ENCODE results near the genes C1QTNF8, BAIAP3 and TELO2.

DNA sequence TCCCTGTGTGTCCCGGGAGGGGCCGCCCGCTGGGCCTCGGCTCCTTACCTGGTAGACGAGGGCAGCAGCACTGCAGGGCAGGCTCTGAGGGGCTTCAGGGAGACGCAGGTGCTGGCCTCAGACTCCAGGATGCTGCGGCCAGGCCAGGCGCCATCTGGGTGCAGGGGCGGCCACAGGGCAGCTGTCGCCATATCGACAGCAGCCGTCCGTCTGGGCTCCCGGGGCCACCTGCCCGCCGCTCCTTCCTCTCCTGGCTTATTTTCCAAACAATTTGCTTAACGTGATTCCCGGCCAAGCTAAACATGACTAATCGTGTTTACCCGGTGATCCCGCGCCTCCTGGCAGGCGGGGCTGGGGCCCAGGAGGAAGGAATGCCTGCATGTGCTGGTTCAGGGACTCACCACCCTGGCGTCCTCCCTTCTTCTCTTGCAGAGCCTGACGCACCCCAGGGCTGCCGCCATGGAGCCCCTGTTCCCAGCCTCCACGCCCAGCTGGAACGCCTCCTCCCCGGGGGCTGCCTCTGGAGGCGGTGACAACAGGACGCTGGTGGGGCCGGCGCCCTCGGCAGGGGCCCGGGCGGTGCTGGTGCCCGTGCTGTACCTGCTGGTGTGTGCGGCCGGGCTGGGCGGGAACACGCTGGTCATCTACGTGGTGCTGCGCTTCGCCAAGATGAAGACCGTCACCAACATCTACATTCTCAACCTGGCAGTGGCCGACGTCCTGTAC, 6.0 kb downstream of the SSTR5 start:
- PRO-cap, result no peak

- PRO-cap, result no peak
These were observed 6.4 kb downstream of the C1QTNF8 start for GRCh38 chr16:1089473-1090161.

GRCh38 chr16:1096034-1096278, at the start of gene C1QTNF8:
Gene C1QTNF8, minus strand, starts transcription at chr16:1096244.
- PRO-cap, result no peak

DNA sequence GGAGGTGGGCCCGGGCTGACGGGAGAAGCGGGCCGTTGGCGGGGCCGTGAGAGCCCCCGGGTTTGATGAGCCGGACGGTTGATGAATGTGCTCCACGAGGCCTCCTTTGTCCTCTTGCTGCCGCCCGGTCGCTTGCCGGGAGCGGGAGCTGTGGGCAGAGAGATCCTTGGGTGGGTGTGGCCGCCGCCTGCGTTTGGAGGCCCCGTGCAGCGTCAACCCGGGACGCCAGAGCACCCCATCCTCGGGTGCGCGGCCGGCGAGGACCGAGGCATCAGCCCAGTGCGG, 7.7 kb downstream of the CACNA1H start:
- PRO-cap, result no peak

GRCh38 chr16:1212654-1213182, 12.3 kb downstream of the TPSG1 start:
- PRO-cap, result no peak

GRCh38 chr16:1258987-1259400, 3.1 kb downstream of the TPSD1 start:
- PRO-cap, result no peak

- PRO-cap, result bidirectional peak, plus-strand start at chr16:1332008, minus-strand start at chr16:1331831
These were observed 1.7 kb upstream of the BAIAP3 start for GRCh38 chr16:1331532-1332302.

DNA sequence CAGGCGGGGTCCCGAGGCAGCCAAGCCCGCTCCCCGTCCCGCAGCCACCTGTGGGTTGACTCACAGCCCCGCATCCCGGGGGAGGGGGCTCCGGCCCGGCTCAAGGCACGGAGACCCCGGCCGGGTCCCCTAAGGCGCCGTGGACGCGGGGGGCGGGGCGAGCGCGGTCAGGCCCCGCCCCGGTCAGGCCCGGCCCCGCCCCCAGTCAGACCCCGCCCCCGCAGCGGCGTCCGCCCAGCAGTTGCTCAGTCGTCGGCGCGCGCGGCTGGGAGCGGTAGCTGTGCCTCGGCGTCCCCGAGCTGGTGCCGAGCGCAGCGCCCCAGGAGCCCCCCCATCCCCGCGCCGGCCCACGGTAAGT, at the start of gene BAIAP3:
TSS of gene BAIAP3 (plus strand) at position 248 of the 358 bp plus-strand sequence.
- PRO-cap, result bidirectional peak, plus-strand start at position 248 of the sequence, minus-strand start at position 52 of the sequence

DNA sequence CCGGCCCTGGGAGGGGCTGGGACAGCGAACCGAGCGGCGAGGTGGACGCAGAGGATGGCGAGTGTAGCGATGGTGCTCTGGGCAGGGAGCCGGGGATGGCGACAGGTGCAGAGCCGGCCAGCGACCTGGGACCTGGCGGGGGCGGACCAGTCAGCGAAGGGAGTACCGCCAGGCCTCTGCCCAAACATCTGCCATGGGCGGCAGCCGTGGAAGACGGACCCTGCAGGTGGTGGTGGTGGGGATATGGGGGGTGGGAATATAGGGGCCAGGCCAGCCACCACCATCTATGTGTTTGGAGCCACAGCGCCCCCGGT, 18.5 kb downstream of the GNPTG start:
- PRO-cap, result no peak

GRCh38 chr16:1379512-1380124, 27.9 kb downstream of the GNPTG start:
- PRO-cap, result bidirectional peak, plus-strand start at chr16:1379846, minus-strand start at chr16:1379635; unidirectional peak, minus-strand start at chr16:1379959

GRCh38 chr16:1383372-1384251, 30.9 kb downstream of the UNKL start:
- PRO-cap, result no peak

DNA sequence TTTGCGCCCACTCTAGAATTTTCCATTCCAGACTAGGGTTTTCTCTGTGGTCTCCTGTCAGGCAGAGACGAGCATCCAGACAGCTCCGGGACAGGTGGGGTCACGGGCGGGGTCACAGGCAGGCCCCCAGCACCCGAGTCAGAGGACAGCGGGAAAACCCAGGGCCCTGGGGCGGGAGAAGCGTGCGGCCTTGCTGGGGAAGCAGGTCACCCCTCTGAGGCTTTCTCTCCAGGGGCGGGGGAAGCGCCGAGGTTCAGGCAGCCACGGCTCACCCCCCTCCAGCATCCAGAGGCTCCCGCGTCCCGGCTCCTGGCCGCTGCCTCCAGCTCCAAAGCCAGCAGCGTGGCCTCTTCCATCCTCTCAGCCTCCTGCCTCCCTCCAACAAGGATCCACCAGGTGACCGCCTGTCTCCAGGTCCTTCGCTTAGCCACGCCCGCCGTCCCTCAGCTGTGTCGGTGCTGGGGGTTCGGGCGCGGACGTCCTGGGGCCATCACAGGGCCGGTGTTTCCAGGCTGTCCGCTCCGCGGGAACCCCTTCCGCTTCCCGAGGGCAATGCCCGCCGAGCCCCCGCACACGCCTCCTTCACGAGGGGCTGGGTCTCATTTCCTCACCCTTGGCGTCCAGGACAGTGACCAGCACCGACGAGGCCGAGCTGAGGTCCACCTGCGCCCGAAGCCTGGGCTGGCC, 2.9 kb upstream of the PERCC1 start:
- PRO-cap, result no peak

DNA sequence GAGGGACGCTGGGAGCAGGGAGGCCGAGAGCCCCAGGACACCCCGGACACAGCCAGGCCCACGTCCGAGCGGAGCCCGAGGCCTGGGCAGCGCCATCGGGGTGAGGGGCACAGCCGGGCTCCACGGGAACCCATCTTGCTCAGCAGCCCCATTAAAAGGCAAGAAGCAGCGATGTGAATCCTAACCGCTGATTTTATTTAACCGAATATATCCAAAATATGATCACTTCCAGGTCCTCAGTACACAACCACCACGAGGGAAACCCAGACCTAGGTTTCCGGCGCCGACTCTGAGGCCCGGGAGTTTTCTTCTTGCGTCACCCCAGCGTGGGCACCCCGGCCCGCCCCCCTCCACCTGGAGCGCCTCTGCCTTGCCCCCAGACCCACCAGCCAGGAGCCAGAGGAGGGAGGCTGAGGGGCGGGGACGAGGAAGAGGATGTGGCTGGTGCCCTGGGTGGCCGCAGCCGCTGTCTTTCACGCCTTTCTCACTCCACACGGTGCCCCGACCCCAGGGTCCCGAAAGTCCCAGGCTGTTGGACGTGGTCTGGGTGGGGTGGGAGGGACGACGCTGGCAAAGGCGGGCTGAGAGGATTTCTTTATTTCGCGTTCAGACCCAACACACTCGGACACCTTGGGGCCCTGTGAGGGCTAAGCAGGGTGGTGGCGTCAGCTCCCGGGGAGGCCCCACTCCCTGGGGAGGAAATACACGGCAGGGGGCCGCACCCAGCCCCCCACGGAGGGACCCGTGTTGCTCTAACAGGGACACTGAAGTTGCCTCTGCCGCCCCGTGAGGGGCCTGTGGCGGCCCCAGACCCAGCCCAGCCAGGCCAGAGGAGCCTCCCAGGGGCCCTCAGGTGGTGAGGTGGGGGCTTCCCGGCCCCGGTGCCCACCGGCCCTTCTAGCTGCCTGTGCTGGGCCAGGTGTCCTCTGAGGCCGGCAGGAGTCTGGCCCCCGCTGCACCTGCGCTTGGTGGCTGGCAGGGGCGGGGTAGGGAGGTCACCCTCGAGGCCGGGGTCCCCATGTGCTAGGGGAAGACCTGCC, 725 bp upstream of the CCDC154 start:
- PRO-cap, result no peak

DNA sequence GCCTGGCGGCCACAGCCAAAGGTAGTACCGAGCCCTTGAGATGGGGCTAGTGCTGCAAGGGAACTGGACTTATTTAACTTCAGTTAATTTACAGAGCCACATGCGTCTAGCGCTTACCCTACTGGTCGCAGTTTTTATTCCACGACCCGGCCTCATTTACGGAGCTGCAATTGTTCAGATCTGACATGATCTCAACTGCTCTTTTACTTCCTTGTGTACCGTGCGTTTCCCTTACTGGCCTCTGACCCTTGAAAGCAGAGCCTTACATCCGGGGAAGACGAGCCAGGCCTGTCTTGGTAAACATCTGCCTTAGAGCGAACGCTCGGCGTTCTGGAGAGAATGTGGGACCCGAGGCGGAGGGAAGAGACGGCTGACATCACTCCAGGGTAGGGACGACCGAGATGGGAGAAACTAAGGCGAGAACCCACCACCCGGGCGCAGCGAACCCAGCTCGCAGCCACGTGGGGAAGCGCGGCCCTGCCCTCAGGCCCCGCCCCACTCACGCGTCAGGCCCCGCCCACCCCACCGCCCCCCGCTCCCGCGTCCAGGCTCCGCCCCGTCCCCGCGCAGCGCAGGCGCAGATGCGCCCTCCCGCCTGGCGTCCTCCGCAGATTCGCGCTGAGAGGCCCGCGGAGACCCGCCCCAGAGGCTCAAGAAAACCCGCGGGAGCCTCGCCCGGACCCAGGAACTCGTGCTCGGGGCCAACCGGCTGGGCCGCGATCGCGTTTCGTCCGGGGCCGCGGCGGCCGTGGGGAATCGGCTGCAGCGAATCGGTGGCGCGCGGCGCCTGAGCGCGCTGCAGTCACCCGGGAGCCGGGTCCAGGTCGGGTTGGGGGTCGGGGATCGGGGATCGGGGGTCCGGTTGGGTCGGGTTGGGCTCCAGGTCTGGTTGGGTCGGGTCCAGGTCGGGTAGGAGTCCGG, at the start of gene TELO2:
TSS of gene TELO2 (plus strand) at position 578 of the 921 bp plus-strand sequence.
- PRO-cap, result bidirectional peak, plus-strand start at position 684 of the sequence, minus-strand start at position 479 of the sequence; bidirectional peak, plus-strand start at position 805 of the sequence, minus-strand start at position 831 of the sequence

DNA sequence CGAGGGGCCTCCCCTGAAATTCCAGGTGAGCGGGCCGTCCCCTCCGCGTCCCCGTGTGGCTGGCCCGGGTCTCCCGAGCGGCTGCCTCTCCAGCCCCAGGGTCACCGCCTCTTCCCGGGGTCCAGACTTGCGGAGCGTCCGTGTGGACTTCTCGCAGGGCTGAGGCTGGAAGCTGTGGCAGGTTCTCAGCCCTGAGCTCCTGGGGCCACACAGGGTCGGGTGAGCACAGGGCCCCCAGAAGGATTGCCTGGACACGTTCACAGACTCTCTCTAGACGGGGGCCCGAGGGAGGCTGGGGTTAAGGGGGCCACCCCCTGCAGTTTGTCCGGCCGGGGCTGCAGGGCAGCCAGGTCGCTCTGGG, 7.5 kb downstream of the TELO2 start:
- PRO-cap, result no peak

GRCh38 chr16:1533853-1534959, 740 bp downstream of the TMEM204 start:
- PRO-cap, result no peak

DNA sequence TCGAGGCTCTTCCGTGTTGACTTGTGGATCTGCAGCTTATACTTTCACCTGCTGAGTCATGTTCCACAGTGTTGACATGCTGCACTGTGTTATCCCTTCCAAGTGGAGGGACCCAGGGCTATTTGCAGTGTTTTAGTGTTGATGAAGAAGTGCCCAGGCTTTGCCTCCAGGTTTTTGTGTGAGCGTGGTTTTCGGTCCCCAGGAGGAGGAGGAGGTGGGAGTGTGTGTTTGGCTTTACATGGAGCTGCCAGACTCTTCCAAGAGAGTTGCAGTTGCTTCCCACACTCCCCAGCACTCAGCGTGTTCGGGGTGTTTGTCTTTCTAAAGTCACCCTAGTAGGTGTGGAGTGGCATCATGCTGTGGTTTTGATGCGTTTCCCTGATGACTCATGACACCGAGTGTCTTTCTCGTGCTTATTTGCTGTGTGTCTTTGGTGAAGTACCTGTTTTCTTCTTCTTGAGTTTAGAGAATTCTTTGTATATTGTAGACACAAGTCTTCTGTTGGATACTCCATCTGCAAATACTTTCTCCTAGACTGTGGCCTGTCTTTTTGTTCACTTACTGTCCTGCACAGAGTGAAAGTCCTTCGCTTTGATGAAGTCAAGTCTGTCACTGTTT, 31.9 kb upstream of the JPT2 start:
- PRO-cap, result no peak

- PRO-cap, result no peak
These were observed 5.5 kb upstream of the MAPK8IP3 start for GRCh38 chr16:1700285-1701079.

GRCh38 chr16:1762199-1763390, 8.7 kb downstream of the NME3 start:
- PRO-cap, result no peak

DNA sequence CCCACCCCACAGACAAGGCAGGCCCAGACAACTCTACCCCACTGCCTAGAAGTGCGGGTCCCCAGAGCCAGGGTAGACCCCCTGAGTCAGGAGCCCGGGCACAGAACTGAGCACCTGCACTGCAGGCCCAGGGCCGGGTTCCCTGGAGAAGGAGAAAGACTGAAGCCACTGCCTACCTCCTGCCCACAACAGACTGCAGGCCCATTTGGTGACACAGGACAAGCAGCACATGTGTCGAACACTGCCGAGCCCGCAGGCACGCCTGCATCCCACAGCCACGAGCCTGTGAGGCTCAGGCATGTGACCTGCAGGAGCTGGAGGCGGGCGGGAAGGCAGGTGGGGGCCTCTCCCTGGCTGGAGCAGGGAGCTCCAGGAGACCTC, 2.8 kb downstream of the SPSB3 start:
- PRO-cap, result no peak

Data from endodermal cell (in vitro differentiated cells).